ENCODE data around the genes TMEM147 and NPHS1.

- RRBS, result no CpG with 5 or more reads among the region's 13 CpGs
These were observed 11.7 kb downstream of the GARRE1 start for GRCh38 chr19:34265878-34266553.

DNA sequence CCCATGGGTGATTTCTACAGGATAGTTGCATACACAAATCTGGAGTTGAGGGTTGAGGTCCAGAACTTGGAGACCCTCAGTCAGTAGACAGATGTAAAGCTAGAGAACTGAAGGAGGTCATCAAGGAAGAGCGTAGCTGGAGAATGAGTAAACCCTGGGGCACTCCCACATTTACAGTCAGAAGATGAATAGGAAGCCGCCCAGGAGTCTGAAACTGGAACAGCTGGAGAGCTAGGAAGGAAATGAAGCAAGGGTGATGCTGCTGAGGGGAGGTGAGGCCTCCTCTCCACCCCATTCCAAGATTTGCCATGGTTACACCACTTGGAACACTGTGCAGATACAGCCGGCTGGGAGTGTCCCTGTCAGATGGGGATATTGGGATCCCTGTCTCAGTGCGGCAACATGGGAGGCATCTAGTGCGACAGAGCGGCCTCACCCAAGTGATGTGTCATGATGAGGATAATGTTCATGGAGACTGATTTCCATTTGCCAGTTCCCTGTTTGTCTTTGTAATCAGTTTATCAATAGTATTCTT is 51.8 kb upstream of the GPI start:
- RRBS, result no CpG with 5 or more reads among the region's 6 CpGs

DNA sequence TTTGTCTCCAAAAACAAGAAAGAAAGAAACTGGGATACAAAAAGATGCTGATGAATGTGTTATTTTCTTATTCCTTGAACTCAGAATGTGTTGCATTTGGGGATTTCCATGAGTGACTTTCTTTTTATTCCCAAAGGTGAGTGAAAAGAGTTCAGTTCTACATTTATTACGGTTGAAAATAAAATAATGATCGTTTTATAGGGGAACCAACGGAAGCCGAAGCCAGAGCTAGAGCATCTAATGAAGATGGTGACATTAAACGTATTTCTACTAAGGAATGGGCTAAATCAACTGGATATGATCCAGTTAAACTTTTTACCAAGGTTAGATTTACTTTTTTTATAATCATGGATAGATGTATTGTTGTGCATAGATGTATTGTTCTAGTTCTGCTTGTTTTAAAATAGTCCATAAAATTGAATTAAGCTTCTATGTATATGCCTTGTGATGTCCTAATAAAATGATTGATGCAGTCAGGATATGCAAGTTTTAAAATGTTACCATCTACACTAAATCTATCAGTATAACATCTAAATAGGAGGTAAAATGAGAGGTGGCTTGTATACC is 16.7 kb downstream of the UBA2 start:
- RRBS, result no CpG with 5 or more reads among the region's 5 CpGs

DNA sequence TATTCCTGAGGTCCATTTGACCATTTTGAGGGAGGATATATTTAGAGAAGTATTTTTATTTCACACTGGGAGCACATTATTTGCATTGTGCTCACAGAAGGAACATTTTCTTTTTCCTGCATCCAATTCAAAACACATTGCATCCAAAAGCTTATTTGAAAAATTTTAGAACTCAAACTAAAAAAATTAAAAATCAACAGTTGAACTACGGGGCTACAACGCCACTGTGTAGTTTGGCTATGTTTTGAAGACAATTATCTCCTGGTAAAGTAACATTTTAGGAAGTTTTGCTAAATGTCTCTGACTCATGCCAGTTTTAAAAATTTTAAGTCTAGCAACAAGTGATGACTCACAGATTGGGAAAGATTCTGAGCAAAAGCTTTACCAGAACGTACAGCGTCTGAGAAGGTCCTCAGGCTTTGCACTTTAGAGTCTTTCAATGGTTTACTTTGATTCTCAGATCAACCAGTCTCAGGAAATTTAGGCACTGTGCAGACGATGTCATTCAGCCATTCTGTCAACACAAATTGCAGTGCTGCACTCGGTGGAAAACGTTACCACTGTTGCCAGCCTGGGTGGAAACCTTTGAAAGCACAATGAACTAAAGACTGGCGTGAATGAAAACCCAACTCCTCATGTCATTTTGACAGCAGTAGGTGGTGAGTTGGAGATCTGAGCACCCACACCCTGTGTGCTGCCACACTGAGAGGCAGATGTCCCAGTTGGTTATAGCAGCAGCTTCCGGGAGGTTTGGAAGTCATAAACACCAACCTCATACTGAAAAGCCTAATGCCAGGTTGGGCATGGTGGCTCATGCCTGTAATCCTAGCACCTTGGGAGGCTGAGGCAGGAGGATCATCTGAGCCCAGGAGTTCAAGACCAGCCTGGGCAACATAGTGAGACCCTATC is 6.4 kb upstream of the WTIP start:
- RRBS, result no CpG with 5 or more reads among the region's 9 CpGs

DNA sequence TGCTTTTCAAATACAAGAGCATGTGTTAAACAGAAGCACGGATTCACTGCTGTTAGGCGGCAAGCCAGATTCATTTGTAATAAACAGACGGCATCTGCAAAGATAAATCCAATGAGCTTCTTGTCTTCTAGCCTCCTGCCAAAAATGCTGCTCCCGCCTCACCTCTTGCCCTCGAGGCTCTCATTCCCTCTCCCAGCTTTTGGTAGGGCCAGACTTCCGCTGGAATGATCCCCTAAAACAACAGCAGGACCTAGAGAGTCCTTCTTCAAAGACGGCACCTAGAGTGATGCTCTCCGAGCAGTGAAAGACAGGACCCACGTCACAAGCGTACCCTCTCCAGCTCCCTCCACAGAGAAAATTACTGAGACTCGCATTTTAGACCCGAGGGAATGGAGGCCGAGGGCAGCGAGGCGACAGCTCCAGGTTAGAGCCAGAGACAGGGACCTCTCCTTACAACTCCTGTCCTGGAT is 806 bp downstream of the ZNF599 start:
- RRBS, result no CpG with 5 or more reads among the region's 15 CpGs

GRCh38 chr19:35043347-35043969 is 1.9 kb downstream of the HPN start:
- RRBS, result 90% methylated on average over 1 of the region's 15 CpGs

GRCh38 chr19:35152573-35152872 is 2.0 kb upstream of the FXYD5 start:
- RRBS, result no CpG with 5 or more reads among the region's 4 CpGs

DNA sequence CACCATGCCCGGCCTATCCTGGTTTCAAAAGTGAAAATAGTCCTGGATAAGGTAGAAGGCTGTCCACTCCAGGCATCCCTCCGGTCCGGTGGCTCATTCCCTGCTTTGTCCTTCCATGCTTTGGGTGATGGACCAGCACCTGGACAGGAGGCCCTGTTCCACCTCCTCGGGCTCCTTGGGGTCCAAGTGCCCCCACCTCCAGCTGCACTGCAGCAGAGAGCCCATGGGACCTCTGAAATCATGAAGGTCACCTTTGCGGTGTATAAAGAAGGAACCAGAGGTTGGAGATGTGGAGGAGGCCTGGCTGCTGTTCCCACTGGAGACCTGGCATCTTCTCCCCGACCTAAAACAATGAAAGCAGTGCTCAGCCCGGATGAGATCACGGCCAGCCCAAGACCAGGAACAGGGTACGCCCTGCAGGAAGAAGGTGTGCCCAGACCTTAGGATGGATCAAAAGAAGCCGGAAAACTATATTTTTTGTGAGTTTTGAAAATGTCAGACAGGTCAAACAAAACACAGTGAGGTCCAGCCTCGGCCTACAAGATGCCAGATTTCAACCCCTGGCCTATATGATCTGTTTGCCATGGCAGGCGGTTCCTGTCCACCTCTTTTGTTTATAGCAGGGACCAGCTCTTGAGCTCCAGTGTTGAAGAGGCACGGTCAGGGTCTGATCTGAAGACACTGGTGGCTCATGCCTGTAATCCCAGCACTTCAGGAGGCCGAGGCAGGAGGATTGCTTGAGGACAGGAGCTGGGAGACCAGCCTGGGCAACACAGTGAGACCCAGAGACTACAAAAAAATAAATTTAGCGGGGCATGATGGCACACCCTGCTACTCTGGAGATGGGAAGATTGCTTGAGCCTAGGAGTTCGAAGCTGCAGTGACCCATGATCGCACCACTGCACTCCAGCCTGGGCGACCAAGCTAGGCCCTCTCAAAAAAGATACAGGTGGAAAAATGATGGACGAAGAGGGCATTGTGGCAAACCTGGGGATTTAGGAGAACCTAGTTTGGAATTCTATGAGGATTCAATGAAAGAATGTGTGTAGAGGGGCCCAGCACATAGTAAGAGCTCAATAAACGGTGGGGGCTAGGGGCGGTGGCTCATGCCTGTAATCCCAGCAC is 5.9 kb downstream of the LSR start:
- RRBS, result 88% methylated on average over 3 of the region's 21 CpGs

DNA sequence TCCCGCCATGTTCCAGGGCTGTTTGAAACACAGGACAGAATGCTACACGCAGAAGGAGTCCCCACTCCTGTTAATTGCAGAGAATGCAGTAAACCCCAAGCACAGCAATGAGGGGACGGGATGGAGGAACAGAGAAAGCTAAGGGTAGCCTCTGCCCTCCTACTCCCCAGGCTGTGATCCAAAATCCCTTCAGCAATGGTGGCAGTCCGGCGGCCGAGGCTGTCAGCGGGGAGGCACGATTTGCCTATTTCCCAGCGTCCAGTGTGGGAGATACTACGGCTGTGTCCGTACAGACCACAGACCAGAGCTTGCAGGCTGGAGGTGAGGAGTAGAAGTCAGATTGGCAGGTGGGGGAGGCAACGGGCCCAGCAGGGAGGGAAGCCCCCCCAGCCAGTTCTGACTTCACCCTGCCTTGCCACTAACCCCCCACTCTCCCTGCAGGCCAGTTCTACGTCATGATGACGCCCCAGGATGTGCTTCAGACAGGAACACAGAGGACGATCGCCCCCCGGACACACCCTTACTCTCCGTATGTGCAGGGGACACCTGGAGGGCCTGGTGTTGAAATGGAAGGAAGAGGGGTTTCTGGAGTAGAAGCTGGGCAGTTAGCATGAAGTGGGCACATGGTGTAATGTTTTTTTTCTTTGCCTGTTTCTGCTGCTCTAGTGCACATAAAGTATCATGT is 1.7 kb downstream of the USF2 start:
- RRBS, result no CpG with 5 or more reads among the region's 18 CpGs

DNA sequence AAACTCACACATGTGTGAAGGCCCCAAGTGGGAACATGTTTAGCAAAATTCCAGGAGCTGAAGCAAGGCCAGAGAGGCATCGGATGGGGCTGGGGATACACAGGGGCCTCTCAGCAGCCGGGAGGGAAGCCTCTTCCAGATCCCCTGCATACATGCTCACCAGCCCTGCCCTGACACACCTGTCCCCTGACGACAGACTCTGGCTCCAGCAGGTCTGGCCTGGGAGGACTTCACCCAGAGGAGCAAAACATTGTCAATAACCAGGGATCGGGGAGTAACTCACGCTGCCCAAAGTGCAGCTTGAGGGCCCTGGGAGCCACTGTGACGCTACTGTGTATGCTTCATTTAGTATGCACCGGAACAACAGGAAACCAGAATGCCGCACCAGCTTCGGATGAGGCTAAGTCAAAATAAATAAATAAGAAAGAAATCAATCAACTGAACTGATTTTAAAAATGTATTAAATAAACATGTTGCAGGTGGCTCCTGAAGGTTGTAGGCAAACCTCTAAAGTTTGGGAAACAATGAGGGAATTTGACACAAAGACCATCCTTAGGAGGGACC is 12.4 kb upstream of the CD22 start:
- RRBS, result no CpG with 5 or more reads among the region's 9 CpGs

DNA sequence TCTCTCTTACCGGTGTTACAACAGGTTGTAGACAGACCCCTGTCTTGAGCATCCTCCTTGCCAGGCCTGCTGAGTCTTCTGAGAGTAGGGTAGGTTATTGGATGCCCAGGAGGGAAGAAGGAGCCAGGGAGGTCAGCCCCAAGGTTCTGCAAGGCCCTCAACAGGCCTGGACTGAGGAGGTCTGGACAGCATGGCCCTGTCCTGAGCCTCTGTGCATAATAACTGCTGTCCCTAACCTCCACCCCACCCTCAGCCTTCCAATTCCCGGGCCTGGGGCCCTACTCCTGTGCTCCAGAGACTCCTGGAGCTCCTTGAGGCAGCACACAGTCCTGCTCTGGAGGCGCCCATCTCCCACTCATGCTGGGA is 339 bp downstream of the CD22 start:
- RRBS, result no CpG with 5 or more reads among the region's 3 CpGs

DNA sequence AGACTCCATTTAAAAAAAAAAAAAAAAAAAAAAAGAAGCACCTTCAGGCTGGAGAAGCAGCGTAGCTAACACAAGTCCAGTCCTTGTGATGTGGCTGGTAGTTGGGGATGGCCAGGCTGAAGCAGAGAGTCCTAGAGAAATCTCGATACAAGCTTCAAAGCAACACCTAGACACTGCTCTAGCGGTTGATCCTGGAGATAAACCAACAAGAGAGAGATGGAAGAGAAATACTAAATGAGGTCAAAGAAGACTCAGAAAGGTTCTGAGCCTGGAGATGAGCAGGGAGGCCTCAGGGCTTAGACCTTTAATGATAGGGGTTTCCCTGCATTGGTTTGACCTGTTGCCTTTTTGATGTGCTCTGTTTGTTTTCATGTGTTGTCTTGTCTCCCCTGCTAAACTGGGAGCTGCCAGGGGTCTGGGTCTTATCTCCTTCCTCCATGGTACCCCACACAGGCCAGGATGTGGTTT is 3.2 kb downstream of the FFAR2 start:
- RRBS, result no CpG with 5 or more reads among the region's 3 CpGs

GRCh38 chr19:35545398-35546523 is at the start of gene TMEM147:
TMEM147 (plus strand) TSS chr19:35545626.
- RRBS, result under 1% methylated on average over 38 of the region's 86 CpGs

DNA sequence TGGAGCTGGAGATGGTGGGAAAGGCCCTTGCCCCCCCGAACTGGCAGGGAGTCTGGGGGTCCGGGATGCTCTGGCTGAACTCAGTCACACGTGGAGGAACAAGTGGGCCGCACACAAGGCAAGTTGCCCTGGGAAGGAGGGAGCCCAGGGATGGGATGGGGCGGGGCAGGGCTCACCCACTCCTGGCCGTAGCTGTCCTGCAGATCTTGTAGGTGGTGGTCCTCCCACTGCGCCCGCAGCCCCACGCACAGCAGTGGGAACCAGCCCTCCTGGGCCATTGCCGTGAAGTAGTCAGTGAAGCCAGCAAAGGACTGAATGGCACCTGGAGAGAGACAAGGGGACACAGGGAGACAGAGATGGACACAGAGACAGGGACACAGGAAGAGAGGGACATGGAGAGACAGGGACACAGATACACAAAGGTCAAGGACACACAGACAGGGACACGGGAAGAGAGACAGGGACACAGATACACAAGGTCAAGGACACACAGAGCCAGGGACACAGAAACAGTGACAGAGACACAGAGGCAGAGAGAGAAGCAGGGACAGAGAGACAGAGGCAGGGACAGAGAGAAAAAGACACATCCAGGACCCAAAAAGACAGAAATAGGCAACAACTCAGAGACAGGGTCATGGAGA is 7.6 kb downstream of the TMEM147 start:
- RRBS, result no CpG with 5 or more reads among the region's 11 CpGs

DNA sequence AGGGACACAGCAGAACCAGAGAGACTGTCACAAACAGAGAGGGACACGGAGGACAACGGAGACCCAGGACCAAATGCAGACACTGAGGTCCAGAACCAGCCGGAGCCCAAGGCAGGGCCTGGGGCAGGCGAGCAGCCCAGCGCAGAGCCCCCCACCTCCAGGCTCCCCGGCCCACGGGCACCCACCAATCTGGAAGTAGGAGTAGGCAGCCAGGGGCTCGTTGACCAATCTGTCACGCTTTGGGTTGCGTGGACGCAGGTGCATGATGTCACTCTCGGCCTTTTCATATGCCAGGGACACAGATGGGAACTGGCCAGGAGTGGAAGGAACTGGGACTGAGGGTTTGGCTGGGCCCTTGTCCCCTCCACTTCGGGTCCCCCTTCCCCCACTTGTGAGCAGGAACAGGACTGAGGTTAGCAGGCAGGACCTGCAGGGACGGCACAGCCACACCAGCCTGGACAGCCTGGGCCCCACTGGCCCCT is 8.1 kb downstream of the TMEM147 start:
- RRBS, result no CpG with 5 or more reads among the region's 14 CpGs

- RRBS, result no CpG with 5 or more reads among the region's 9 CpGs
These were observed 10.3 kb upstream of the PMIS2 start for GRCh38 chr19:35575588-35576058.

DNA sequence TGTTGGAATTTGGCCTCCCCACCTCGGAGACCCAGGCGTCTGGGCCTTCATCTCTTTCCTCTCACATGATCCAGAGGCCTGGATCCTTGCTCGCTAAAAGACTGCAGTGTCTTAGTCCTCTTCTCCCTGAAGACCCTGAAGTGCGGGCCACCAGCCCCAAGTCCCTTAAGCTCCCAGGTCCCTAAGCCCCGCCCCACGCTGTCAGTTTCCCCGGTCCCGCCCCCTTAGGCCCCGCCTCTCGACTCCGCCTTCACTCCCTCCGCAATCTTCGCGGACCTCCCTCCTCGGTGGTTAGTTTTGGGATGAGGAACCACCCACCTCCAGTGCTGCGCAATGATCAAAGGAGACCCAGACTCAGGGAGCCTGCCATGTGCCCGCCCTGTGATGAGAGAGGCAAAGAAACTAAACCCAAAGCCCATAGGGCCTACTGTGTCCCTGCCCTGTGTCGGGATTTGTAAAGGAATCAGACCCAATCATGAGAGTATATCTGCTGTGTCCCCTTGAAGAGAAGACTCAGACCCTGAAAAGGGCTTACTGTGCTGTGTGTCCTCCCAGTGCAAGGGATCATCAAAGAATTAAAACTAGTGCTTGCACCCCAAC is 3.1 kb upstream of the COX6B1 start:
- RRBS, result no CpG with 5 or more reads among the region's 18 CpGs

DNA sequence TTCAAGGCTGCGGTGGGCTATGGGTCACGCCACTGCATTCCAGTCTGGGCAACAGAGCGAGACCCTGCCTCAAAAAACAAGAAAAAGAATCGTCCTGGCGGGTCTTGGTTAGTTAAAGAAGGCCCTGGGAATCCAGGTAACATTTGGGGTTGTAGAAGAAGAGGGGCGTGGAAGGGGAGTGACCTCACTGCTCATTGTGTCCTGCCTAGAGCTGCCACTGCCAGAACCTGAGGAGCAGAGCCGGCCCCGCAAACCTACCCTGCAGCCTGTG is 6.6 kb downstream of the KMT2B start:
- RRBS, result no CpG with 5 or more reads among the region's 8 CpGs

GRCh38 chr19:35746316-35746559 is 787 bp downstream of the PSENEN start:
- RRBS, result no CpG with 5 or more reads among the region's 2 CpGs

GRCh38 chr19:35852217-35852912 is at the start of gene NPHS1:
NPHS1 (minus strand) TSS chr19:35852504.
- RRBS, result no CpG with 5 or more reads among the region's 8 CpGs

Data from choroid plexus epithelial cell (primary cell).